CD14-positive monocyte (primary cell): Measurements from ENCODE around the gene TMEM191B.

DNA sequence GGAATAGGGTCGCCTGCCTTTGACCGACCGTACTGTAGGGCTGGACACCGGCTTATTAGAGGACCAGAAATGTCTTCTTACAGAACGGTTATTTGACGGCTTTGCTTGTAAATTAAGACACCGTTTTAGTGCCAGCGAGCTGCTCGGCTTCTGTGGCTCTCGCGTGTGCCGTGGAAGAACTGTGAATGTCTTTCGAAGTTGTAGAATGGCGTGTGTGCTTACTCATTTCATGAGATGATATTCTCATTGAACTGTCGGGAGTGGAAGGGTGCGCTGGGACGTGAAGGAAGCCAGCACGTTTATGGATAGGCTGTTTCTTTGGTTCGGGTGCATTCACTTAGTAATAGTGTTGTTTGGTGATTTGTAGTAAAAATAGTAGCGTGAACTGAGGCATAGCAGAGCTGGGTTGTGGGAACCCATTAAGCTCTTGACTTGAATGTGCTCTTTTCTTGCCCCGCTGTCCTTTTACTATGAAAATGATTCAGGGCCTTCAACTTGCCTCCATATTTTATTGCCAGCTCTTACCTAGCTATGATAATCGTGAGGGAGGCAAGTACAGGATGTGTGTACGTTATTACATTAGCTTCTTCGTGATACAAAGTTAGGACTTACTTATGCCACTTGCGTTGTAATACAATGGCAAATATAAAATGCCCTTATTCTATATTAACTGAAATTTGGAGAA lies 10.6 kb upstream of the CCT8L2 start:
- CAGE, long polyA plus RNA: no peak

GRCh38 chr22:16722065-16722381 lies 103.2 kb downstream of the XKR3 start:
- CAGE, long polyA plus RNA: no peak

- CAGE, long polyA plus RNA: no peak
These were observed 142 bp upstream of the HDHD5 start for GRCh38 chr22:17159306-17159531.

DNA sequence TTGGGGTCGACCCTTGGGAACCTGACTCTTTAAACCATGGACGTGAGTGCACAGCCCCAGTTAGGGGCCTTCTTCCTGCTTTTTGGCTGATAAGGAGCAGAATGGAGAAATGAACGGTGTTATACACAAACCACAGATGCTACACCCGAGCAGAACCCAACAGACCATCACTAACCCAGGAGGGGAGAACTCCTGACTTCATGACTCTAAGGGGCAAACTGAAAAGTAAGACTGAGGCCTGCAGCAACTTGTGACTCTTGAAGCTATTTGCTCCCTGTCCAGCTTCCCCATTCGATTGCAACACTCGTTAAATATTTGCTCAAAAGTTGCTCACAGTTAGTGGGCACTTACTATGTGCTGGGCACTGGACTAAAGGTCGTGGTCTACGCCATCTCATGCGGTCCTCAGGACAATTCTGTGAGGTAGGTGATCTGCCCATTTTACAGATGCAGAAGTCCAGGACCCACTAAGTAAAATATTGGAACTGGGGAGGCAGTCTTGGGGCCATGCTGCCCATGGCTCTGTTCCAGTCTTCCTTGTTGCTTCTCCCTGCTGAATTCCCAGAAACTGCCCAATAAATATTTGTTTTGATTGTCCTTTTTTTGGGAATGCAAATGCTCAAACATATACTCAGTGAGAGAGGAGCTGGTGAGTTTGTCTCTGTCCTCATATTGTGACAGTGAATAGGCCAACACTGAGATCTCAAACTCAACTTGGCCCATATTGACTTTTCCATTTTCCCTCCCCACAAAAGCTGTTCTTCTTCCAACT lies 9.6 kb upstream of the ADA2 start:
- CAGE, long polyA plus RNA: no peak

DNA sequence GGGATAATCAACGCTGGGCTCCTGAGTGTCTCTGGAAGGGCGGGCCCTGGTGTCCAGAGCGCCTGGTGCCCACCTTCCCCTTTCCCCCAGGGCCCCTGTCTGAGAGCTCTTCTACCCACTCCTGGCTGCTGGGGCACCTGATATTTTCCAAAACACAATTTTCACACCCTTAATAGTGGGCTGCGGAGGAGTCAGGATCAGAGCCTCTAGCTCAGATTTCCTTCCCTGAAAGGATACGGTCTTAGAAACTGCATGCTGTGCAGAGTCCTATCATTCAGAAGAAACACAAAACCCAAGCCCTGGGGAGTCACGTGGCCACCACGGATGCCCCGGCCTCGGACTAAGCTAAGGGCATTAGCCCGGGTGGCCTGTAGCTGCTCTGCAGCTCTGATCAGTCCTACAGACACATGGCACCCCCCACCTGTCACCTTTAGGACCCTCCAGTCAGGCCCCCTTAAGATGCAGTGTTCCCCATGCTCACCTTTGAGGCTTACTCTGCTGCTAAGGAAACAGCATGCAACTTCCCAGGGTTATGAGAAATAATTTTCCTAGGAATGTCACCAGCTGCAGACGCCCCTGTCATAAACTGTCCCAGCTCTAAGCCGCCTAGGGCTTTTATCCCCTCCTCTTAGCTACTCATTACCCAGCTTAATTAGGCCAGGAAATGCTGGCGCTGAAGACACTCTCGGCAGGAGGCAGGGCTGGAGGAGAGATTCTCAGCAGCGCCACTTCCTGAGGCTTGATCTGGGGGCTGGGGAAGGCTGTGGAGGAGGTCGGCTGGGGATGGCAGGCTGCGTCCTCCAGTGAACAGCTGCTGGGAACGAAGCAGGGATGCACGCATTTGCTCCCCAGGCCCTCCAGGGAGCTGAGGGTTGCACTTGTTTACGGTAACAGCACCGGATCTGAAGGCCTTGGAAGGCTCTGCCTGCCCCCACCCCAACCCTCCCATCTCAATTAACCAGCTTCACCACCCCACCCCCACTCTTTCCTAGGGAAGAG lies 47.1 kb upstream of the ADA2 start:
- CAGE, long polyA plus RNA: no peak

DNA sequence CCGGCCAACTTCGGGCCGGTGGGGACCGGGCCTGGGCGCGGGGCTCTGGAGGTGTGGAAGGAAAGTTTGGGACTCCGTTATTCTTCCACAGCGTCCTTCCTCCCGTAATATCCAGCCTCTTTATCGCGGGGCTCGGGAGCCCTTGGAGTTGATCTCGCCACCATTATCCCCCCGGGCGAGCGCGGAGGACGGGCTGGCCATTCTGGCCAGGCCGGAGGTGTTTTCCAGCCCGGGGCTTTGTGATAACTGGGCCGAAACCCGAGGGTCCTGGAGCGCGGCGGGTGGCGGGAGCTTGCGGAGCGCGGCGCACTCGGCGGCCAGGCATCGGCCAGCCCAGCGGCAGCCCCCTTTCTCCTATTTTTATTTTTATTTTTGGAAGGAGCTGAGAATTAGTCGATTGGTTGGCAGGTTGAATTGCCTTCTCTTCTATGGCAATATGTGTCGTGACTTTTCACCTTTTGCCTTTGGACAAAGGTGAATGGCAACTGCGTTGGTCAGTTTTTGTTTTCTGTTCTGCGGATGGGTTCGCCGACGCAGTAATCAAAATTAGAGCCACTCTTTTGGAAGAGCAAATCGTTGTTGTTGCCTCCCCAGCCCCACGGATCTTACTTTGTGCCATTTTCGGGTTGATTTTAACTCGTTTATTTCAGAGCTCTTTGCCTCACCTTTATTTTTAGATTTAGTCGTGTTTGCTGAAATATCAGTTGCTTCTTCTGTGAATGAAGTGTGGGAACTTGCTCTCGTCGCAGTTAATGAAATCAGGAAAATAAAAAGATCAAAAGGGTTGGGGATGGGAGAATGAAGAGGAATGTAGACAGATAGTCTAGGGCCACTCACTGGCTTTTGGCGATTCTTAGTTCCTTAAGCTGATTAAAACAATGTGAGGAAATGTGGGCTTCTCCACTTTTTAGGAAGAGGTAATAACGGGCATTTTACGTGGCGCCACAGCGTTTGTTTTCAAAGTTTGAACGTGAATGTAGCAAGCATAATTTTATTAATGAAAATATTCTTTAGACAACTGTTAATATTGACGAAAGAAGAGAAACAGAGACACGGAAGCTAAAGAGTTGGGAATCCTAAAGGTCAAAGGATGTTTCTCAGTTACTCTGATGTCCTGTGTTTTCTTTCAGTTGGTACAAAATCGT lies 1.6 kb downstream of the CECR2 start:
- CAGE, long polyA plus RNA: no peak

- CAGE, long polyA plus RNA: no peak
These were observed 49.3 kb upstream of the SLC25A18 start for GRCh38 chr22:17514049-17514443.

- CAGE, long polyA plus RNA: no peak
These were observed 77.5 kb upstream of the BID start for GRCh38 chr22:17851694-17852184.

DNA sequence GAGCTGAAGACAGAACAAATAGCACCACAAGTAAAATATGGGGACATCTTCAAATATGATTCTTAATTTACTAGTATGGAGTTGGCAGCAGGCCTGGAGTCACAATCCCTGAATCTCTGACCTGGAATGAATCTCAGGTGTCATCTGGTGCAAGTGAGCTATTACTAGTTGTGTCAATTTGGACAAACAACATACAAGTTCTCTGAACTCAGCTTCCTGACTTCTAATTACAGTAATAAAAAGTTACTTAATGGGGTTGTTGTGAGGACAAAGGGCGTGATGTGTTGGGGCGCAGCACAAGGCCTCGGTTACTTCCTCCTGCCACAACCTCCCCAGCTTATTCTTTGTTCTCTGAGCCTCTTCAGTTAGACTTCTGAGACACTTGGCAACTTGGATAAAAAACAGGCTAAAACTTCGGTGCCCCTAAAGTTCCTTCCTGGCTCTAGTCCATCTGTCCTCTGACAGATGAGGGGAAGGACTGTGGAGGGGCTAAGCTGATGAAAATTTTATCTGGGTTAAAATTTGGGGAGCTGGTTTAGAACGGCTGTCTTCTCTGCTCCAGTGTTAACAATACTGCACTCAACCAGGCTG lies 95.4 kb upstream of the BID start:
- CAGE, long polyA plus RNA: no peak

- CAGE, long polyA plus RNA: no peak
These were observed 122.0 kb upstream of the BID start for GRCh38 chr22:17895986-17896942.

GRCh38 chr22:17902425-17903065 lies 121.8 kb downstream of the MICAL3 start:
- CAGE, long polyA plus RNA: no peak

GRCh38 chr22:18023460-18024159 lies 751 bp downstream of the MICAL3 start:
- CAGE, long polyA plus RNA: no peak

DNA sequence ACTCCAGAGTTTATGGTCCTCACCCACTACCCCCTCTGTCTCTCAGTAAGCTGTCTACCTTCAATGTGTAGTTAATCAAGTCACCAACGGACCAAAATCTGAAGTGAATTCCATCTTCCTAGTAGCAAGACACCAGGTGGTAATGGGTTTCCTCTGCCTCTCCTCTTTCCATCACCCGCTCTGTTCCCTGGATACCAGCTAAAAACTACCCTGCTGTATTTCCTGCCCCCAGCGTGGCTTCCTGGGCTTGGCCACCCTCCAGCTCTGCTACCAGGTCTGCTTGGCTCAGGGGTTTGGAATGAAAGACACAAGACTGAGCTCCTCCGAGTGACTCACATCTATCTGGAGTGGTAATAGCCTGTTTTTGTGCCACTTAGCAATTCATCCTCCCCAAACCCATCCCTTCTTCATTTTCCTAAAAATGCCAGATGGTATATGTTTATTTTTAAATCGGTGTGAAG lies 7.3 kb upstream of the MICAL3 start:
- CAGE, long polyA plus RNA: no peak

DNA sequence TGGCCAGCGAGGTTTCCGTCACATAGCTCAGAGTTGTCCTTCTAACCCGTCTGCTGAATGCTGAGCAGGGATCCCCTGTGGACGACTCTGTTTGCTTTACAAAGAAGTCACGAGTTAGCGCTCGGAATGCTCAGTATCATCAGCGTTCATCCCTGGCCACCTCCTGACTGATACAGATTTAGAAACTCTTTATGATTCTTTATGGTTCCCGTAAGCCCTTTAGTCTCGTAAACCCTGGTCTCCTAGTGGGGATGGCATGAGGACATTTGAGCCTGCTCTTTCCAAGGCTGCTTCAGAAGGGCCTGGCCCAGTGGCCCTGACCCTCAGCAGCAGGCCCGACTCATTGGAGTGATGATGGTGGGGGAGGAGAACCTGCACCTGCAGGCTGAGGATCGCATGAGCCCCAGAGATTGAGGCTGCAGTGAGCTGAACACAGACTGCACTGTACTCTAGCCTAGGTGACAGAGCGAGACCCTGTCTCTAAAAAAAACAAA lies 9.6 kb downstream of the PEX26 start:
- CAGE, long polyA plus RNA: no peak

DNA sequence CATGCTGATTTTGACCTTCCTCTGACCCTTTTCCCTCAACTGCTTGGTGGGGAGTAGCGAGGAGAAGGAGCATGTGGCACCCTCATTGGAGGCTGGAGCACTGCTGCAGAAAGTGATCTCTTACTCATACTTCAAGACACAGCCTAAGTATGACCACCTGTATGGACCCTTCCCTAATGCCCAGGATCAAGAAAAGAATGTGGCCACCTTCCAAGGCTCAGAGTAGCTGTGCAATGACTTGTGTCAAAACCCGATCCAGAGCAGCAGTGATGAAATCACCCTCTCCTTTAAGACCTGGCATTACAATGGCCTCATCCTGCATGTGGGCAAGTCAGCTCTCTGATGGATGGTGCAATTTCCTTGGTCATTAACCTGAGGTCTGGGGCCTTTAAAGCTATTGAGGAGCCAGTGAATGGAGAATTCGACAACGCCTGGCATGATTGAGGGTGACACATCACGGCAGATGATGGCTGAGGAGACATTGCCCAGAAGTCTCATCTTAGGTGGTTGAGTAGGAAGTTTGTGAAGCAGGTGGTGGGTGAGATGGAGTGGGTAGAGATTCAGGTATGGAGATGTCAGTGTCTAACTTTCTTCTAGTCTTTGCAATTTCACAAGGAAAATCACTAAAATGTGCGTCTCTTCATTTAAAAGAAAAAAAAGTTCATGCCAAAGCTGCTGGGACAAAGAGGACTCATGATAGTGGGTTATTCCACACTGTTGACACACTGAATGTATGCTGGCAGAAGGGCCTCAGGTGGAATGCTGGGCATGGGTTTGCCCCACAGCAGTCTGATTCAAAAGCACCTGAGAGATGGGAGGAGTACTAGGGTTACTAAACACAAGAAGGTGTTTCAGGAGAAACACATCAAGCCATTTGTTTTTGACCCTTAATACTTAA lies 8.9 kb upstream of the TUBA8 start:
- CAGE, long polyA plus RNA: no peak

DNA sequence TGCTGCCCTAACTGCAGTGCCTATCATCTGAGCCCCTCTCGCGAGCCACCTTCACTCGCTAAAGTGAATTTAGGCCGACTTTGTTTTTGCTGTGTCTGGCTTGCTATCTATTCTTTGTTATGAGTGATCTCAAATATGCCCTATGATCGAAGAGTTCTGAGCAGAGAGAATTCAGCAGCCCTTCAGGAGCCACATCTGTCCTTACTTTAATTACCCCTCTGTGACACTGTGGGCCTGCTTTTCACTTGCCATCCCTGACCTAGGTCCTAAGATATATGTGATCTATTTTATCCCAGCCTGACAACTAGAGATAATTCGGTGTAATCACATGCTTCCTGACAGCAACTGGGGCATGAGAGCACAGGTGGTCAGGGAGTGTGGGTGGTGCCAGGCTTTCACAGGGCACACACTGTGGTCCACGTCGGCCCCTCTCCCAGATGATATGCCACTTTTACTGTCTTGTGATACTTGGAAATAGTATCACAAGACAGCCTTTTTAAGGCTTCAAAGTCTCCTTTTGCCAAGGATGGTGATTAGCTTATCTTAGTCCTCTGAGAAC lies 3.8 kb downstream of the TUBA8 start:
- CAGE, long polyA plus RNA: no peak

DNA sequence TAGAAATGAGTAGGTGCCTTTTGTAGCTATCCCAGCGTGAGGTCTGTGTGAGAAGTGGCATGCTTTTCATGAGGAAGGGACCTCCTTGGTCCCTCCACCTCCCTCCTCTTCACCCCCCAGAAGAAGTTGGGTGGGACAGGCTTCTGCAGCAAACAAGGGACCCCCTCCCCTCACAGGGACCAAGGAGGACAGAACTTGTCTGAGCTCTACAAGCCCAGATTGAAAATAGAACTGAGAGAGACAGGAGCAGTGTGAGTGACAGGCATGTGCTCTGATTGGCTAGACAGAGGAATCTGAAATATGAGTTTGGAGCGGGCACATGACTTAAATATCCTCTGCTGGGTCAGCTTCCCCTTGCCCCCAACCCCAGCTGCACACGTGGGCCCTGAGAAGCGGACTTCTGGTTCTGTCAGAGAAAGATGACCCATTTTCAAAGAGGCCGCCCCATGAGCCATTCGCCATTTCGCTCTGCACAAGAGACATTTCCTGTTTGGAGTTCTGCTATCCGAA lies 5.2 kb downstream of the TUBA8 start:
- CAGE, long polyA plus RNA: no peak

DNA sequence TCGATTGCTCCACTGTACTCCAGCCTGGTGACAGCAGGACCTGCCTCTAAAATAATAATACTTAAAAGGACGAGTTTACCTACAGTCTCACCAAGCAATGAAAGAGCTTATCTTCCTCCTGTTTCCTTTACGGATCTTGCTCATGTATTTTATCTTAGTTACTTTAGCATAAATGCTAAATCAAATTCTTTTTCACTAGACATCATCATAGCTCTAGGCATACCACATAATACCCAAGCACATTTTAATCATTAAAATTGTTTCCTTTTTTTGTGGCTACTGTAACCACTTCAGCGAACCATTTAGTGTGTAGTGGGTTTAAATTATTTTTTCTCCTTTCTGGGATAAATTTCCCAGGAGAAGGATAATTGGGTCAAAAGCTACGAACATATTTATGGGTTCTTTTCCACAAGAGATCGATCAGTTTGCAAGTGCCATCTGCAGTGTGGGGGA lies at the start of gene TMEM191B:
TSS of gene TMEM191B (plus strand) at position 419 of the 453 bp plus-strand sequence.
- CAGE, long polyA plus RNA: no peak

DNA sequence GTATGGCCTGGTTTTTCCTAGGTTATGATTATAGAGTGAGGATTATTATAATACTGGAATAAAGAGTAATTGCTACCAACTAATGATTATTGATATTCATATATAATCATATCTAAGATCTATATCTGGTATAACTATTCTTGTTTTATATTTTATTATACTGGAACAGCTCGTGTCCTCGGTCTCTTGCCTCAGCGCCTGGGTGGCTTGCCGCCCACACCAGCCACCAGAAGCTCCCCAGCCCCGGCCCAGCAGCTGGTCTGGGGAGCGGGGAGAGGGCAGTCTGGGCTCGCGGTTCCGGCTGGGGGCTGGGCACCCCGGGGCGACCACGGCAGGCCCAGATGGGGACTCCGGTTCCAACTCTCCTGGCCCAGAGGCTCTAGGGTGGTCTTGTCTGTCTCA lies 670 bp upstream of the DGCR6 start:
- CAGE, long polyA plus RNA: no peak

DNA sequence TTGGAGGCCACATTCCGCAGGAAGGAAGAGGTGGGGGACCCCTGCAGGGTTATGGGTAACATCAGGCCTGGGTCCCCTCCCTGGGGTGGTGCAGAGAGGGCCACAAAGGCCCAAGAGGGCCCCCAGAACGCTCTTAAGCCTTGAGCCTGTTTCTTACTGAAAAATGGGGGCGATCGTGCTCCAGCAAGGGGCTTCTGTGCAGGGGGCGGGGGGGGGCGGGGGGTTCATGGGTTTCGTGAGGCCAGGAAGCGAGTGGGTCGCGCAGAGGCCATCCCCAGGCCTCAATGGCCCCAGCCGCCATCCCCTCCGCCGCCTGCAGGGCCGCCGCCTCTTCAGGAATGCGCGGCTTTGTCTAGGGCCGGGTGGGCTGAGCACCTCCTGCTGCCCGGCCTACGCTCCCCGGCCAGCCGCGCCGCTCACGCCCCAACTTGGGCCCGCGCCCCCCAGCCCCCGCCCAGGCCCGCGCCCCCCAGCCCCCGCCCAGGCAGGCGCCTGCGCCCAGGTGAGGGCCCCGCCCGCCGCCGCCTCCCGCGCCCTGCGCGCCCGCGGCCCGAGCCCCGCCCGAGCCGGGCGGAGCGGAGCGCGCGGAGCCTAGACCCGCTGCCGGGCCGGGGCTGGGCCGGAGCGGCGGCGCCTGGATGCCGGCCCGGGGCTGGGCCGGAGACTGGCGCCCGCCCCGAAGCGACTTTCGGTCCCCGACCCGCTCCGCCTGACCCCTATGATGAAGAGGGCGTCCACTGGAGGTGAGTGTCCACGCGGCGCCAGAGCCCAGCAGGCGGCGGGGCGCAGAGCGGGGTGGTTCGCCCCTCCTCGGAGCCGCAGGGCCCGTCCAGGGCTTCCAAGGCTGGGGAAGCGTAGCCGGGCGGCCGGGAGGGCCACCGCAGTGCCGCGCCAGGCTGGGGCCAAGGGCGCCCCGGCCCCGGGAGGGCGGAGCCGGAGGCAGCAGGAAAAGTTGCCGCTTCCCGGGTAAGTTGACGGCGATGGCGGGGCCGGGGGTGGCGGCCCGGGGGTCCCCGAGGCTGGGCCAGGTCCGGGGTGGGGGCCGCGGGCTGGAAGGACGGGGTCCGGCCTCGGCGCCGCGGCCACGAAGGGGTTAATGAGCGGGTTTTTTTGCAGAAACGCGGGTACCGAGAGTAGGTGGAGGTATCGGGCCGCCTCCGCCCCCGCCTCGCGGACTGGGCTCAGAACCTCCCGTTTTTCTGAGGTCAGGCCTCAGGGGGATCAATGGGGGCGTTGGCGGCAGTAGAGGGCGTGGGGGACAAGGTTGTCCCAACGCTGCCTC lies 34.3 kb upstream of the PRODH start:
- CAGE, long polyA plus RNA: no peak